Measurements from ENCODE around the gene ANKRD12.

GRCh38 chr18:7127859-7128429, 10.3 kb upstream of the LAMA1 start:
- PRO-cap, result no peak
- RAMPAGE, long total RNA, result no peak

GRCh38 chr18:7369007-7369392, 138.1 kb downstream of the LRRC30 start:
- PRO-cap, result no peak
- RAMPAGE, long total RNA, result no peak

DNA sequence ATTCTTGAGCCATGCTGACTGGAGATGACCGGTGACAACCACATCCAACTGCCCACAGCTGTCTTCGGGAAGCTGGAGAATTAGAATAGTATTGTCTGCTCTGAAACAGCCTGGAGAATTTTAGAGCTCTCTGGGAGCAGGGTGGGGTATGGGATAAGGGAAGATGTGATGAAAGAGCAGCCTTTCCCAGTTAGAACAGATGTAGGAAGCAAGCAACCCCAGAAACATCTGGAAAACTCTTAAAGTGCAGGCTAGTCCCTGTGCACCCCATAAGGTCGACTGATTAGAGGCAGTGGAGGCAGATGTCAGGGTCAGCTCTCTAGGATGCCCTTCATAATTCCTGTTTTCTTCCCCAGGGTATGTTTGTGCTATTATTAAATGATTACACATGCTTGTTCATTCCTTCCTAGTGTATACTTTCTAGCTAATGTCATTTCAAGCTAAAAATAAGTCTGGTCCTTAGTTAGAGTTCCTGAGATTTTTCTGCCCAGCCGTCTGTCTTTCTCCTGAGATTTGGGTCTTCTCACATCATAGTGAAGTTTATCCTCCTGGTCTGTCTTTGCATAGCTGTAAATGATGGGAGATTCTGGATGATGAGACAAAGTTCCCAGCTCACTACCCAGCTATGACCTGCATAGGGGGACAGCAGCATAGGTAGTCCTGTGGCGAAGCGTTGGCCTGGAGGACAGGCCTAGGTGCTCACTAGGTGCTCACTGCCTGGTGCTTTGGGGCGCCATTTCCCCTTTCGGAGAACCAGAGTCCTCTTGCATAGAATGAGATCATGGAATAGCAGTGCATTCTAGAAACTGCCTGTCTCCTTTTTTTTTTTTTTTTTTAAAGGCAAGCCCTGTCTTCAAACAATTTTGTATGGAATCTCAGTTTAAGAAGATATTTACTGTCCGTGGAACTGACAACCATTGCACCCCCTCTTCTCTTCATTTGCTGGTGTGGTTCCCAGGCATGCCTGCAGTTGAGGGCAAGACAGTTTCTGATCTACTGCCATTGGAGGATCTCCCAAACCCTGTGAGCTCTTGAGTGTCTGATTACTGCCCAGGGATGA, 41.9 kb downstream of the PTPRM start:
- PRO-cap, result no peak
- RAMPAGE, long total RNA, result no peak

GRCh38 chr18:7656916-7657559, 89.9 kb downstream of the PTPRM start:
- PRO-cap, result no peak
- RAMPAGE, long total RNA, result no peak

GRCh38 chr18:7824787-7825386, 257.8 kb downstream of the PTPRM start:
- PRO-cap, result no peak
- RAMPAGE, long total RNA, result no peak

- PRO-cap, result no peak
- RAMPAGE, long total RNA, result no peak
Observed at GRCh38 chr18:7955007-7955552, 388.0 kb downstream of the PTPRM start.

DNA sequence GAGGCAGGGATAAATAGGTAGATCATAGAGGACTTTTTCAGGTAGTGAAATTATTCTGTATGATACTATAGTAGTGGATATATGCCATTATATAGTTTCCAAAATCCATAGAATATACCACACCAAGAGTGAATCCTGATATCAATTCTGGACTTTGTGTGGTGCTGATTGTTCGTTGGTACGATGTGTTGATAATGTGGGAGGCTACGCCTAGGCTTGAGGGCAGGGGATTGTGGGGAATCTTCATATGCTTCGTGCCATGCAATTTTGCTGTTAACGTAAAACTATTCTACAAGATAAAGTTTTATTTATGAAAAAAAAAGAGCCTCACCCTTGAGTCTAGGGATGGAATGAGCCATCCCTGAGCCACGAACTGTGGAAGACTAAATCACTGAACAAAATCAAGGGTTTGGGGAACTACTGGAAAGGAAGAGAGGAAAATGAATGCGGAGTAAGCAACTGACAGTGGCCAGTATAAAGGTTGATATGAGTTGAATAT, 409.2 kb downstream of the PTPRM start:
- PRO-cap, result no peak
- RAMPAGE, long total RNA, result no peak

DNA sequence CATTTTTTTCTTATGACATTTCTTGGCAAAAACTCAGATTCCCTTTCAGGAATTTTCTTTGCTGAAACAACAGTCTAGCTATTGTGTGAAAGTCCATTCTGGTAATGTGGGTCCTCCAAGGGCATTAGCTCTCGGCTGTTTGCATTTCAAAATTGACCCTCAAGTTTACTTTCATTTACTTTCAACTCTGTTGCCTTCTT, 325.3 kb upstream of the RAB12 start:
- PRO-cap, result no peak
- RAMPAGE, long total RNA, result no peak

DNA sequence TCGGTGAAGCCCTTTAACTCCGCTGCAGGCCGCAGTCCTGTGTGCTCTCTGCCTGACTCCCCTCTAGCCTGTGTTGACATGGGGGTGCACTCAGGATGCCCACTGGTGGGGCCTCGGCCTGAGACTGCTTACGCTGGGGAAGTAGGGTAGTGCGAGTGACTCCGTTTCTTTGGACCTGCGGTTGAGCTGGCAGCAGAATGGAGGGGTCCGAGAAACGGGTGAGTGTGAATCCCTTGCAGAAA, 5.7 kb downstream of the RAB12 start:
- PRO-cap, result no peak
- RAMPAGE, long total RNA, result no peak

DNA sequence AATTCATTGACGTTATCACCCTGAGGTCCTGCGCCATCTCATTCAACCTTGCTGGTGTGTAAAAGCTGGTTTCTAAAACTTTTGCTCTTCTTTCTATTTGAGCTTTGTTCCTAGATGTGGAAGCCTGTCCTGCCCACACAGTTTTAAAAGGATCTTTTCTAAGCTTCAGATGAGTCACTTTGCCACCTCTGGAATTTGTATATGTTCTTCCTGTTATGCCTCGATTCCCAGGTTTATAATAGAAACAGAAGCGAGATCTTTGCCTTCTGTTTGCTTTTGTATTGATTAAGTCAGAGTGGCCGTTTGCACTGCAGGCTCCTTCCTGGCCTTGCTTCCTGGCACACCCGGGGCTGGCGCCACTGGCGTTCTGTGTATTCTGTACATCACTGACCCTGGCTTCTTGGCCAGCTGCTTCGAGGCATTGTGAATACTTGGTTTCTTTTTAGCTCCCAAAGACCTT, 91.8 kb downstream of the MTCL1 start:
- PRO-cap, result no peak
- RAMPAGE, long total RNA, result no peak

DNA sequence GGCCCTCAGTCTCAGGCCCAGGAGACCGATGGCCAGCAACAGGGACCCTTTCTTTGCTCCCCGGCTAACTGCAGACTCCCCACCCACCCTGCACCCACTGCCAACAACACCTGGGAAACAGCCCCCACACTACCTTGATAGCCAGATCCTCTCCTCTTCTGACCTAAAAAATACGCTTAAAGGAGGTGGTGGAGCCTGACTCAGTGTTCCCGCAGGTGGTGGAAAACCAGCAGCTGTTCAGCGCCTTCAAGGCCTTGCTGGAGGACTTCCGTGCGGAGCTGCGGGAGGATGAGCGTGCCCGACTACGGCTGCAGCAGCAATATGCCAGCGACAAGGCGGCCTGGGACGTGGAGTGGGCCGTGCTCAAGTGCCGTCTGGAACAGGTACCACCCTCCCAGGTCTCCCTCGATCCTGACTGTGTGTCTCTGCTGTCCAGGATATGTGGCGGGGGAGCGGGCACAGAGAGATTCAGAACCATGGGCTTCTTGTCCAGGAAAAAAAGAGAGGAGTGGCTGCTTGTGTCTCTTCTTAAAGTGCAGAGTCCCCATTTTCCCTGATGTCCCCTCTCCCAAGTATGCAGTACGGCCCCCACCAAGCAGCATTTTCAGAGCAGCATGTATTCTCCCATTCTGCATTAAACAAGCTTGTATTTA, 101.4 kb downstream of the MTCL1 start:
- PRO-cap, result no peak
- RAMPAGE, long total RNA, result no peak

GRCh38 chr18:8943843-8944272, 158.6 kb upstream of the NDUFV2 start:
- PRO-cap, result no peak
- RAMPAGE, long total RNA, result no peak

DNA sequence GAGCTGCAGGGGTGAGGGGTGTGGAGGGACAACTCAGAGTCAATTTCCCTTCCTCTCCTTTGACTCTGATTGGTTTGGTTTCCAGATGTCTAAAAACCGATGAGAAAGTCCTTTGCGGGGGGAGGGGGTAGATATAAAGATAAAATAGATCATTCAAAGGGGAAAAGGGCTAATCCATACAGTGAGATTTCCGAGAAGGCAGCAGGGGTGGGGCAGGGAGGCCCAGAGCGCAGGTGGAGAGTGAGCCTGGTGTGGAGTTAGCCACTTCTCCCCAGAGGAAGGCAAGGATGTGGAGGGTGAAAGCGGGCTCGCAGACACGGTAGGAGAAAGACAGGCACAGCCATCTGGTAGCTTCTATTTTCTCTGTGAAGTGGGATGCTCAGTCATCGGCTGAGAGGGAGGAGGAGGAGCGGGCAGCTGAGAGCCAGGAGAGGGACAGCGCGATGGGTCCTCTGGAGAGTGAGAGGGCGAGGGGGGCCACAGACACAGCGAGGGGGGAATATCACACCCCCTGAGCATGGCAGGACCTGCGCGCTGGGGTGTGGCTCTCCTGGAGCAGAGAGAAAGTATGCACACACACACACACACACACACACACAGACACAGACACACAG, 153.3 kb upstream of the NDUFV2 start:
- PRO-cap, result no peak
- RAMPAGE, long total RNA, result no peak

- PRO-cap, result no peak
- RAMPAGE, long total RNA, result no peak
Observed at GRCh38 chr18:8998545-8999364, 103.7 kb upstream of the NDUFV2 start.

DNA sequence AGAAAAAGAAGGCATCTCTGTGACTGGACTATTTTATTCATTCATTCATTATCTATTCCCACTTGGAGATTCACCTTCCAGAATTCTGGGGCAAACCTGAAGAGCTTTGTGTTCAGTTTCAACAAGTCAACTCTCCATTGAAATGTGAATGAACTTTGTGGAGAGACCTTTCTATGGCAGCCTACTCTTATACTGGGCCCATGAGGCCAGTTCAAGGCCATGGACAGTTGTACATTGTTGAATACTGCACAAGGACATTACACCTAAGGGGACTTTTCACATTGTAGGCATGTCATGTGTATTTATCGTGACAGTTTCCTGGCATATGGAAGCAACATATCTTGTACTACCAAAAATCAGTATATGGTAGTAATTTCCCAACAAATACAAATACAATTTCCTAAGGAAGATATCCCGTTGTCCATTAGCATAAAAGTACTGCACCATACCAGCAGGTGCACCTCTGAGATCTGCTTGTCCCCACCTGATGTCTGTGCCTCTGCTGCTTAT, 88.3 kb upstream of the NDUFV2 start:
- PRO-cap, result no peak
- RAMPAGE, long total RNA, result no peak

DNA sequence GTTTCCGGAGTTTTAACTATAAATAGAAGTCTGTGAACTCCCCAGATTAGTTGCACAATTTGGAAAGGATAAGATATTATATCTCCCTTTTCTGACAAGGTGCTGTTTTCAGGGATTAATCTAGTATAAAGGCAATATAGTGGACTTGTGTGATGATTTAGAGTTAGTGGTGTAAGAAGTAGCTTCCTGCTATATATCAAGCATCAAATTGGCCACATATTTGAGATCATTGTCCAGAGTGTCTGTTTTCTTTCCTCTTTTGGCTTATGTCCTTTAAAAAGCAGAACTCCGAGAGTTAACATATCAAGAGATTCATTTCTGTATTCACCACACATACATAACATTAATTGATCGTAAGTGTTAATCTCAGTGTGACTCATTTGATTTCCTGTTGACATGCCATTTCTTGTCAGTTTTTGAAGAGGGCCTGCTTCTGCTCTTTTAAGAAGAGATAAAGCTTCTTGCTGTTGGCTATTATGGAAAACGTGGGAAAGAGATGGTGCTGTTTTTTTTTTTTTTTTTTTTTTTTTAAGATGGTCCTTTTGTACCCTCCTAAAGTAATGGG, 15.9 kb downstream of the NDUFV2 start:
- PRO-cap, result no peak
- RAMPAGE, long total RNA, result no peak

GRCh38 chr18:9136701-9137735, at the start of gene ANKRD12:
TSS of gene ANKRD12 (plus strand) at chr18:9136781.
- PRO-cap, result bidirectional peak, plus-strand start at chr18:9136805, minus-strand start at chr18:9136524; unidirectional peak, plus-strand start at chr18:9137059; bidirectional peak, plus-strand start at chr18:9137795, minus-strand start at chr18:9137615
- RAMPAGE, long total RNA, result no peak

DNA sequence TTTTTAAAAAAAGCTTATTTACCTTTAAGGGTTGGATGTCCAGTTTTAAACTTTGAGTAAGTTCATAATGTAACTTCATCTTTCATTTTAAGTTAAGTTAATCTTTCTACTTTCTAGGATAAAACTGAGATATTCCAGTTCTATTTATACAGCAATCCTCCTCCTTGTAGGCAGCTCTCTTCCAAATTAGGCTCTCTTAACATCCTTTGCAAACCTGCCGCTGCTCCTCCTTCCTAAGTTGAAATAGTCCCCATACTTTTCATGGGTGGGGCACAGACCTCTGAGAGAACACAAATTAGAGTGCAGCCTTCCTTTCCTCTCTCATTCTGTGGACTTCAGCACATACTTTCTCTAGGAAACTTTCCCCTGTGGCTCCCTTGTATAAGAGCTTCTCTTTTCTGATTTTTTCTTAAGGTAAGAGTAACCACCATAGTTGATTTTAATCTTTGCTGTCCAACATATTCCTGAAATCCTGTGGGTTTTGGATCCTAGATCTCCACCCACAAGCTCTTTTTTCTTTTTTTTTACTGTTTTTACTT, 28.3 kb downstream of the TWSG1 start:
- PRO-cap, result no peak
- RAMPAGE, long total RNA, result no peak

- PRO-cap, result no peak
- RAMPAGE, long total RNA, result no peak
Observed at GRCh38 chr18:9524422-9524877, 49.1 kb downstream of the RALBP1 start.

DNA sequence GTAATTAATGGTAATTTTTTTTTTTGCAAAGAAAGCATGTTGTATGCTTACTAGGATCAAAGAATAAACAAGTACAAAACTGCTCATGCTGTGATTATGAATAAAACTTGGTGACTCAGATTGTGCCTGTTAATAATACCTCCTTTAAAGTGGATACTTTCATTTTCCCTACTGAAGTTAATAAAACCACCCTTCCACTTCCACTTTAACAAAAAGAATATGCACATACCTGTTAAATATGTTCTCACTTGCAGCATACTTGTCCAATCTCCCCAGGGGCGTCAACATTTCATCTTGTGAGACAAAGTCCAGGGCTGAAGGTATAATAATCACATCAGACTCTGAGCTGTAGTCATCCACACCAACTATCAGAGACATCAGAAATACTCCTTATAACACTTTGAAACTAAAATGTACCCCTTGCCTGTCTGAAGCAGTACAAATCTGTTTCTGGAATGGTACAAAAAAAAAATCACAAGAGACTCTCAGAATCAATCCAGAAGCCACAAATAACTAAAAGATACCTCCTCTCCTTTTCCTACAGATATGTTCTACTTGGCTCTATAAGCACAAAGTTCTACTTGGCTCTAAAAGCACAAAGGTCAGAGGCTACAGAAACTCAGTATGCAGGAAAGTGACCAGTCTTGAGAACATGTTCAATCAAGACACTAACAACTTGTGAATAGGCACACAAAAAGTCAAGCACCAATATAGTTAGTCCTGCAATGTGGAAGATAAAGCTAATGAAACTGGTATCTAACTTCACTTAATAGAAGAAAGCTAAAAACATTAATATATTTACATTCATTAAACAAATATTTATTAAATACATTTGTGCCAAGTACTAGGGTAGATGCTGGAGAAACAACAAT, 19.3 kb downstream of the PPP4R1 start:
- PRO-cap, result no peak
- RAMPAGE, long total RNA, result no peak